Measurements from ENCODE around the genes CD40LG, GPR101, SPANXN4 and SPANXN2.

- RRBS: no CpG with 5 or more reads among the region's 18 CpGs
These were observed 9.2 kb downstream of the FHL1 start for GRCh38 chrX:136205711-136206712.

GRCh38 chrX:136496310-136496682, 1.1 kb upstream of the HTATSF1 start:
- RRBS: no CpG with 5 or more reads among the region's 10 CpGs

DNA sequence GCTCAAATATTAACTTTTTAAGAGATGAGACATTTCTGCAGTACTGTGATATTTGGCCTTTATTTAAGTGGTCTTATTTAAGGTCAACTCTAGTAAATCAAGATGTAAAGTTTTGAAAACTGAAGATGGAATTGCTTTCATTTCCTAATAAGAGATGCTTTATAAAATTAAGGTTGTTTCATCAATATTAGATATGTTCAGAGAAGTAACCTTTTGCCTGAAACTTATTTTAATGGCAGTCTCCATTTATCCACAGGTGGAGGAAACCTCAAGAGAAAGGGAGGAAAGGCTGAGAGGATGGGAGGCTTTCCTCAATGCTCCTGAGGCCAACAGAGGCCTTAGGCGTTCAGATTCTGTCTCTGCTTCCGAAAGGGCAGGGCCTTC, 13.2 kb downstream of the HTATSF1 start:
- RRBS: no CpG with 5 or more reads among the region's 2 CpGs

GRCh38 chrX:136648045-136648475, at the start of gene CD40LG:
TSS of gene CD40LG (plus strand) at chrX:136648158.
- RRBS: no CpG with 5 or more reads among the region's 8 CpGs

DNA sequence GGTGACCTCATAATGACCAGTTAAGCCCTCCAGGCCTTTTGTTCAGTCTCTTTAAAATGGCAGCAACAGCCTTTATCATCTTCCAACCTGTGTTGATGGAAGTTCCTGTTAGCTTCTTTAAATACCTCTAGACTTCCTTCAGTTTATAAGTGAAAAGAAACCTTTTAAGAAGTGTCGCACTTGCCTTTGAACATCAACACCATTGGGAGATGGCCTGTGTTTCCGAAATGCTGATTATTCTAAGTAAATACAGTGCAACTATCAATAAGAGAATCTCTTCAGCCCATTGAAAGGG, 5.5 kb downstream of the CD40LG start:
- RRBS: no CpG with 5 or more reads among the region's 2 CpGs

- RRBS: no CpG with 5 or more reads among the region's 3 CpGs
These were observed 14.2 kb downstream of the CD40LG start for GRCh38 chrX:136662160-136662533.

GRCh38 chrX:137033925-137034131, at the start of gene GPR101:
TSS of gene GPR101 (minus strand) at chrX:137033995.
- RRBS: no CpG with 5 or more reads among the region's 30 CpGs

DNA sequence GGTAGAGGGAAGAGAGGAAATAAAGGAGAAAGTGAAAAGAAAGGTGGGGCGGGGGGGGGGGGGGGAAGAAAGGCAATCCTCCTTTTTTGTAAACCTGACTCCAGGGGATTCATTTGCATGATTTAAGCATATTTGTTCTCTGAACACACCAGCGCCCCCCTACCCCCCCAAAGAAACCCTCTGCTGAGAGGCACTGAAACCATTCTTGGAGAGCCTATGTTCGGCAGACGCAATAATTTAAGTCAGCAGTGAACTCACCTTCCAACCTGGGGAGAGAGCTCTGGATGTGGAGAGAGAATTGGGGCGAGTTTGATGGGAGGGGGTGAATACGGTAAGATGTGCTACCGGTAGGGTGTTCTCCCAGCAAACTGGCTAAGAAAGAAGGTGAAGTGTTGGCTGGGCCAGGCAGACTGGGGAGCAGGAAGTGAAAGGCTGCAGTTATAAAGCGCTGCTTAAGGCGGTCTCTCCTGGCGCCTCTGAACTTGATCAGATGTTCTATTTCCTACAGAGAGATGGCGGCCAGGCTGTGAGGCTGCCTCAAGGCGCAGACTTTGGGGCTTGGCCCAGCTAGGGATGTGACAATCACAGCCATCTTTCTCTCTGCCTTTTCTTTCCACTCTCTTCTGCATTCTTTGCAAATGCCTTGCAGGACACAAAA, 1.7 kb upstream of the ZIC3 start:
- RRBS: no CpG with 5 or more reads among the region's 12 CpGs

DNA sequence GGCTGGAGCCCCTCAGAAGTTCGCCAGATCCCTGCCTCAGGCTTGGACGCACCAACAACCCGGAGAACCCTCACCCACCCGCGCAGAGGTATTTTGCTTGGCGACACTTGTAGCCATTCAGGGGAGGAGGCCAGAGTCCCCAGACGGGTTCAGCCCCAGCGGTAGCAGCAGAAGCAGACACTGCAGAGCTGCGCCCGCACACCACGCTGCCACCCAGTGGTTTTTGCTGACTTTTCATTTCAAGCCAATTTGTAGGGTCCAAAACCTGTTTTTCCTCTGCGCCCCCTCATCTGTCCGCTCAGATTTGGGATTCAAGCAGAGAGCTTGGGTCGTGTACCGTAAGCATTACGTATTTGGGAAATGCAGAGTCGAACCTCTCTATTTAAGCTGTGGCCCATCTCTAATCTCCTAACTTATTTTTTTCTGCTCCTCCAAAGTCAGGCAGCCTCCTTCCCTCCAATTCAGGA, 571 bp upstream of the FGF13 start:
- RRBS: no CpG with 5 or more reads among the region's 17 CpGs

- RRBS: no CpG with 5 or more reads among the region's 13 CpGs
These were observed 291.7 kb upstream of the FGF13 start for GRCh38 chrX:139003234-139003535.

GRCh38 chrX:139341893-139342269, 188.7 kb upstream of the F9 start:
- RRBS: no CpG with 5 or more reads among the region's 12 CpGs

GRCh38 chrX:139931049-139931677, 1.7 kb downstream of the ATP11C start:
- RRBS: under 1% methylated on average over 8 of the region's 27 CpGs

- RRBS: no CpG with 5 or more reads among the region's 11 CpGs
These were observed 1.0 kb upstream of the ATP11C start for GRCh38 chrX:139933952-139934241.

GRCh38 chrX:140503404-140504499, 1.1 kb downstream of the SOX3 start:
- RRBS: 4% methylated on average over 32 of the region's 120 CpGs

- RRBS: no CpG with 5 or more reads among the region's 2 CpGs
These were observed 8.0 kb downstream of the MAGEC3 start for GRCh38 chrX:141846100-141846431.

DNA sequence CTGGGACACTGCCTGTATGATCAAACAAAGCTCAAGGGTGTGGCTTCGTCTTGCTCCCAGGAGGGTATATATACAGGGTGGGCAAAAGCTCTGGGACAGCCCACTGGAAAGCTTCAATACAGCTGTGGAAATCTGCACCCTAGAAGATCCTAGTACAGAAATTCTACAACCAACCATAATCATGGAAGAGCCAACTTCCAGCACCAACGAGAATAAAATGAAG, at the start of gene SPANXN4:
SPANXN4 (plus strand) TSS at position 95 of the 223 bp plus-strand sequence.
- RRBS: no CpG with 5 or more reads among the region's 2 CpGs

GRCh38 chrX:143634266-143635386, 1.3 kb downstream of the SLITRK4 start:
- RRBS: 2% methylated on average over 20 of the region's 94 CpGs

- RRBS: no CpG with 5 or more reads among the region's 1 CpG
These were observed at the start of gene SPANXN2 for GRCh38 chrX:143720615-143720910. TSS of gene SPANXN2 (minus strand) at chrX:143720752.

GRCh38 chrX:143757222-143757956, 36.8 kb upstream of the SPANXN2 start:
- RRBS: 86% methylated on average over 3 of the region's 42 CpGs

DNA sequence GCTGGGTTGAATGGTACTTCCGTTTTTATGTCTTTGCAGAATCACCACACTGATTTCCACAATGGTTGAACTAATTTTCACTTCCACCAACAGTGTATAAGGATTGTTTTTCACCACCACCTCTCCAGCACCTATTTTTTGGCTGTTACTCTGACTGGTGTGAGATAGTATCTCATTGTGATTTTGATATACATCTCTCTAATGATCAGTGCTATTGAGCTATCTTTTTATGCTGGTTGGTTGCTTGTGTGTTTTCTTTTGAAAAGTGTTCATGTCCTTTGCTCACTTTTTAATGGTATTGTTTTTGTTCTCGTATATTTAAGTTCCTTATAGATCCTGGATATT, 584.4 kb upstream of the SPANXN1 start:
- RRBS: no CpG with 5 or more reads among the region's 2 CpGs

Data from amniotic epithelial cell (primary cell).